Measurements from ENCODE around the gene RUFY4.

DNA sequence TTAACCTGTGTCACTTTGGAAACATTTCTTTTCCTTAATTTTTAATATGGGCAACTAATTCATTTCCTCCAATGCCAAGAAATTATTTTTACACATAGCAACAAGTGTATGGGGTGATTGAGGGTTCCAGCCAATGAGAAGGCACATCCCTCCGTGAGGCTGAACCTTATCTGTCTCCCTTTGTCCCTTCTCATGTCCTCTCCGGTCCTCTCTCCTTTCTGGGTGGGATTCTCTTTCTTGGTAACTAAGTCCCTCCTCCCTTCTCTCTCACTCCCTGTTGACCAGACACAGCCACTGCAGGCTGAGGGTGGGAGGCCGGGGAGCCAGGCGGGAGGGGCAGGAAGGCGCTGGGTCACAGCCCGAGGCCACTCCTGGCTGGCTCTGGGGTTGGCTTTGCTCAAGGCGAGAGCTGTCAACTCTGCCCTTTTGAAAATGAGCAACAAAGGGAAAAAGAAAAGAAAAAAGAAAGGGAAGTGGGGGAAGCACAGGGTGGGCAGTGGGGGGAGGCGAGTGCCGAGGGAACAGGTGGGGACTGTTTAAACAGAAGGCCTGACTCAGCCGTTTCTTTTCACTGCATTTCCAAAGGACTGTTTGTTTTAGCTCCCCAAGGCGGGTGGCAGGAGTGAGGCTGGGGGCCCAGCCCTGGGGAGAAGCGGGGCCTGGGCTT, 70.4 kb upstream of the IGFBP5 start:
- PRO-cap, 2 experiments: no peak in any of the 2 experiments

DNA sequence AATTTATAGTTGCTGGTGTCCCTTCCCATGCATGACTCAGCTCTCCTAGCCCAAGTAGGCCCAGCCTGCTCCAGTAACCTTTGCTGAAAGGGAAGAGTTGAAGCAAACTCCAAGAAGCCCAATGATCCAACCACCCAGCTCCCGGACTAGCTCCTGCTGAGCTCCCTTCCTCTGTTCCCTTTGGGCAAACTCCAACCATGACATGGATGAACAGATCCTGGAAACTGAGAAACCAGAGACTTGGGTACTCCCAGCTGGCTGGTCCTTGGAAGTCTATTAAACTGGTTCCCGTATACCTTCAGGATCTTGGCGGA, 59.6 kb downstream of the TNP1 start:
- PRO-cap, 2 experiments: no peak in any of the 2 experiments

DNA sequence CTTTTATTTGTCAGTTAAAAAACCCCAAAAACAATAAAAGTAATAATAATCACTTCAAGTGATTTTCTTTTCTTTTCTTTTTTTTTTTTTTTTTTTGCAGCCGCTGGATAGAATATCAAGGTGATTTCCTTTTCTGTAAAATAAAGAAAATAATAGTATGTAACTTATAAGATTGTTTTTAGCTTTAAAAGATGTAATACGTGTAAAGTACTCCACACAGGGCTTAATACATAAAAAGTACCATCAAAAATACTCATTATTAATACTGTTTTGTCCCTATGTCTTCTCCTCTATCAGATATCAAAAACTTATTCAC, 314.5 kb upstream of the TNP1 start:
- PRO-cap, 2 experiments: no peak in any of the 2 experiments

DNA sequence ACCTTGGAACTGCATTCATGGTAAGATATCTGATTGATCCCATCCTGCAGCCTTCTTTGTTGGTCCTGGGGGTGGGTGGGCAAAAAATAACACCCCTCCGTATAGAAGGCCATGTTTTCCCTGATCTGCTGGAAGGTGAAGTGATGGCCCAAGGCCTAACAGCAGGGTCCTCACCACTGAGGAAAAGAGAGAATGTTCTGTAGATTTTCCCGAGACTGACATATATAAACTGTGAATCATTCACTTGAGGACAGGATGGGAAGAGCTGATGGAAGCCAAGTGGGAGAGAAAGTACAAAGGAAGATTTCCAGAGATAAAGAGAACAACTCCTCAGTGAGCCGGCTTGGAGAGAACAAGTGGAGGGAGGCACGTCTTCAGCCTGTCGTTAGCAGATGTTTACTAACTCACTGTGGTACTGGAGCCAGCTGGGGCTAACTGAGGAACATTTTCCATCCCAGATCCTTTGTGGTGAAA, 552.8 kb upstream of the TNP1 start:
- PRO-cap, 2 experiments: no peak in any of the 2 experiments

DNA sequence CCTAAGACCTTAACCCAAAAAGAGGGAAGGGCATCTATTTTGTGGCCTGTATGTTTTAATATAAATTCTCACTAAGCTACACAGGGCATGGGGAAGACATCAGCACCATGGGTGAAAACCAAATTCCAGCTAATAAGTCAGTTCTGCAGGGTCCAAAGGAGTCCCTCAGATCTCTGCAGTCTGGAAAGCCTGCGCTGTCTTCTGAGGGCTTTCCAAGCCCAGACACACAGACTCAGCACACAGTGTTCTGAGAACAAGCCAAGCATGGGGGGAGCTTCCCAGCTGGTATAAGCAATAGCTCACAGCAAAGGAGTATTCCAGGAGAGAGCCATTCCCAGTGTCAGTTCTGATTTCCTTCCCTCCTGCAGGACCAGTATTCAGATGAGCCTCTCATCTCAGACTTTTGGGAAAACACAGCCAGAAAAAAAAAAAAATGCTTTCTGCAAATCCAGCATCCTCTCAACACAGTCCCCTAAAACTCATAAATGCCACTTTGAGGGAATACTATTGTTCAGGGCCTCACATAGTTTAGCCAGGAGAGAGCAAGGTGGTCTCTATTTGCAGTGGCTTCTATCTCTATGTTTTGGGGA, 370.7 kb downstream of the TNS1 start:
- PRO-cap, 2 experiments: no peak in any of the 2 experiments

DNA sequence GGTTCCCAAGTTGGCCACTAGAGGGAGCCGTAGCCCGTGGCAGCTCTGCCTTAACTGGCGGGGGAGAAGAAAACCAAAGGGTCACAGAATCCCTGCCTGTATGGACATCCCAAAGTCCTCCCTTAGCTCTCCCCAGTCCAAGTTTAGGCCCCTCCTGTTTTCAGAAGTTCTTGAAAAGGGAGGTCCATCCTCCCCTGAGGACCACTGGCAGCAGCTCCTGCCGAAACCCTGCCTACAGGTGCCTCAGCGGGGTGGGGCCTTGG, 213.5 kb downstream of the TNS1 start:
- PRO-cap, 2 experiments: no peak in any of the 2 experiments

GRCh38 chr2:217803605-217803870, 199.3 kb downstream of the TNS1 start:
- PRO-cap, 2 experiments: no peak in any of the 2 experiments

- PRO-cap, 2 experiments: no peak in any of the 2 experiments
Observed at GRCh38 chr2:217828469-217828977, 174.3 kb downstream of the TNS1 start.

- PRO-cap, 2 experiments: no peak in any of the 2 experiments
Observed at GRCh38 chr2:217841661-217841955, 161.2 kb downstream of the TNS1 start.

GRCh38 chr2:217854596-217854959, 148.2 kb downstream of the TNS1 start:
- PRO-cap, 2 experiments: no peak in any of the 2 experiments

DNA sequence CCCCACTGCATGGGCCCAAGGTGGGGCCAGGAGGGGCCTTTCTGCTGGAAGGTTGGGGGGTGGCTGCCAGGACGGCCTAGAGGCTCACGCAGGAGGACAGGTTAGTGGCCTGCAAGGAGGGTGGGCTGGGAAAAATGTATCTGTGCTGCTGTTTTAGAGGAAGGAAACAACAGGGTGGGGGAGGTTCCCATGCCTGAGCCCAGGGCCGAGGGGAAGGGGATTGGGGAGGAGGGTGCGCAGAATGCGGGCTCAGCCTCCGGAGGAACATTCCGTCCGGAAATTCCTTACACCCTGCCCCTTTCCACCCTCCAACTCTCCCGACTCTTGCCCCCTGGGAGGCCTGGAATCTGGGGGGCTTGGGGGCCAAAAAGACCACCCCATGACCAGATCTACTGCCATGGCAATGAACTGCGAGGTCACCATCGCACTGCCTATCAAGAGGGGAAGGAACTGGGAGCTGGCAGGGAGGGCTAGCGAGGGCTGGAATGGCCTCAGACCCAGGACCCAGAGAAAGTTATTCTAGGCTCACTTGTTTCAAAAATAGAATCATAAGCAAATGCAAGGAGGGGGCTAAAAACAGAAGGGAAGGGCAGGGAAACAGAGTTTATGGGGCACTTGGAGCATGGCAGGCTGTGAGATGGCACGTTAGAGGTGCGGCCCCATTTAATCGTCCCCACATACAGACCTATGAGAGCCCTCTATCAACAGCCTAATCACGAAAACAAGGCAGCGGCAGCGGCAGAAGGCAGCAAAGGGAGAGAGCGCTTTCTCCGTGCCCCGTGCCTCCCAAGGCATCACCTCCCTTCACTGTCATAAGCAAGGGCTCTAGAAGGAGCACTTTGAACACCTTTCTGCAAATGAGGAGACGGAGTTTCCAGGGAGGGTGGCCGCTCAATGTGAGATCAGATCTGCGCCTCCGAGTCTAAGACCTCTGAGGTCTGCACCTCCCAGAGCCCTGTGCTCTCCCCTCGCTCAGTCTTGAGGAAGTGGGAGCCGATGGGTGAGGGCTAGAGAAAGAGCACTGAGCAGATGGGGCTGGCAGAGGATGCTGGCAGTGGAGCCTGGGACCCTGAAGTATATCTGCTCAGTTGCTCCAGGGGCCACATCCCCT, 90.3 kb downstream of the TNS1 start:
- PRO-cap, 2 experiments: no peak in any of the 2 experiments

- PRO-cap, 2 experiments: no peak in any of the 2 experiments
Observed at GRCh38 chr2:217935097-217935451, 67.7 kb downstream of the TNS1 start.

GRCh38 chr2:217951366-217952310, 51.2 kb downstream of the TNS1 start:
- PRO-cap, 2 experiments: no peak in any of the 2 experiments

- PRO-cap, 2 experiments: no peak in any of the 2 experiments
Observed at GRCh38 chr2:218031488-218032051, 28.8 kb upstream of the TNS1 start.

DNA sequence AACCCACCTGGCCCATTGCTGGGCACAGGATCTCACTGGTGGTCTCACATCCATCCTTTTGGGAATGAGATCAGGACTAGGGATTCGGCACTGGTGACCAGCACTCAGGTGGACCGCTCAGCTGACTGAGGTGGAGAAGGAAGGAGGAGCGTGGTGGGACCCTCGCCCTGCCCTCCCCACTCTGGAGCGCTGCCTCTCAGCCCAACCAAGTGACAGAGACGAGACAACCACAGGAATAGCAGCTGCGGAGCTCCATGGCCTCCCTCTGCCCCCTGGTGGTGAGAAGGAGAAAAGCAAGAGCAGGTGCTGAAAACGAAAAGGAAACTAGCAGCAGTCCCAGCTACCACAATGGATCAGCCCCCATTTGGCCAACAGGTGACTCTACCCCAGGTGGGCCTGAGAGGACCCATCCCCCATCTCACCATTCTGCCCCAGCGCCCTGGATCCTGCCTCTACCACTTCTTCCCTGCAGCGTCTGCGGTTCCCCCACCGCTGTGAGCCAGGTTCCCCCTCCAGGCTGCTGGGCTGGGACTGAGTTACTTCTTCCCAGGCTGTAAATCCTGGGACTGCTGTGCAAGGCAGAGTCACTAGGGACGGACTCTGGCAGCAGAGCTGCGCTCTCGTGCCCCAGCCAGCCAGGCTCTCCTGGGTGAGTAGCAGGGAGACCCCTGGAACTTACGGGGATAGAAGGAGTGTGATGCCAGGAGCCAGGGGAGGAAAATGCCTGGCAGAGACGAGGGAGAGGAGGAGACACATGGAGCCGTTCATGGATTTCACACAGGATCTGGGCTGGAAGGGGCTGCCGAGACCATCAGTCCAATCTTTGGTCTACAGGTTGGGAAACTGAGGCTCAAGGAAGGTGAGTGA, at the start of gene RUFY4:
Gene RUFY4 (plus strand): TSS at position 554 of the 867 bp plus-strand sequence.
- PRO-cap, 2 experiments: no peak in any of the 2 experiments

DNA sequence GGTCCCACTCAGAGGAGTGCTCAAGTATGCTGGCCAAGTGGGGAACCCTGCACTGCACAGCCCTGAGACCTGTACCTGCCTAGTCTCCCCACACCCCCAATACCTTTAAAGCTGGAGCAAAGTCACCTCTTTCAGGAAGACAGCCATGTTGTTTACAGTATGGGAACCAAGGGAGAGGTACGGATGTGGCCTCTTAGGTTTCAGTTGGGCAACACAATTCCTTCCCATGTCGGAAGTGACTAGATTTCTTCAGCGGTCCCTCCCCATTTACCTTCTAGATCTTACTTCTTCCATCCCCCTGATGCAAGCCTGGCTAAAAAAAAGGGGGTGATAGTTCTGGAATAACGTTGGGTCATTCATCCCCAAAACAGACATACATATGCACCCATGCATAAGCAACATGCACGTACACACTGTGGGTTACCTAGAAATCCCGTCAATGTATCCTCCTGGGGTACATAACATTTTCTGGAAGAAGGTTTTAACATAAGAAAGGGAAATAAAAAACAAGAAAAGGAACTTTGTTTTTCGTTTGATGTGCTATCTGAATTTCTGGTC, 10.6 kb downstream of the CXCR1 start:
- PRO-cap, 2 experiments: no peak in any of the 2 experiments

DNA sequence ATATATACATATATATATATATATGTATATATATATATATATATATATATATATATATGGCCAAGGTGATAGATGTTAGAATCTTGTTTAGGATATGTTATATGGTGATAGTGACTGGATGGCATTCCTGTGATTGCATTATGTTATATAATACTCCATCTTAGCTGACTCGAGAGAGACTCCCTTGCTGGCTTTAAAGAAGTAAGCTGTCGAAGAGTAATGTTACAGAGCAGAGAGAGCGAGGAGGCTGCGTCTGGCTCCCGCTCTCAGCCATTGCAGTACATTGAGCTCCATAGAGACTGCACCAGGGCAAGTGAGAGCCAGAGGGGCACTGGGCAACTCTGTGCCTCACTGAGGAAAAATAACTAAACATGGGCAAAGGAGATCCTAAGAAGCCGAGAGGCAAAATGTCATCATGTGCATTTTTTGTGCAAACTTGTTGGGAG, 16.9 kb upstream of the ARPC2 start:
- PRO-cap, 2 experiments: no peak in any of the 2 experiments

DNA sequence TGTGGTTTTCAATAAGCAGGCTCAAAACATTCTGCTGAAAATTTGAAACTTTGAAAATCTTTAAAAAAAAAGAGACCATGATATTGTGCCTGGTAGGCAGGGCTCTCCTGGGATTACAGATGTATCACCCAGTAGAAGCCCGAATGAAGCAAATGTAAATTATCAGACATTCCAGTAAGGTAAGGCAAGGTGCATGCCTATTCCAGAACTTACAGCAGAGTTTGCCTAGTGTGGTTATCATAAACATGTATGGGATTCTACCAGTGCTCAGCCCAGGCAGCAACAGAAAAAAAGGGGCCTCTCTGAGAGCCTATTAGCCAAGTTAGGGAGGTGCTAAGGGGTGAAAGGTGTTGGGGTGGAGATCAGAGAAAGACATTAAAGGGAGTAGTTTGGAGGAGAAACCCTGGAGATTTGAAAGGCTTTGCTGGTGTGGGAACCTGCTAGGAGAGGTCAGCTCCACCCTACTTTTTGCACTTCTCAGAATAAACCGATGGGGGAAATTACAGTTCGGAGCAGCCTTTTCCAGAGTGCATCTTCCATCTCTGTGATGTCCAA, 2.9 kb downstream of the ARPC2 start:
- PRO-cap, 2 experiments: no peak in any of the 2 experiments

GRCh38 chr2:218220334-218220632, 3.3 kb downstream of the ARPC2 start:
- PRO-cap, 2 experiments: no peak in any of the 2 experiments

- PRO-cap, 2 experiments: no peak in any of the 2 experiments
Observed at GRCh38 chr2:218236754-218237526, 20.0 kb downstream of the ARPC2 start.

Measured in Colon Carcinoma Metastatic in the Brain (tissue), 2 donors.